ENCODE data around the genes APPBP2 and MED13.

DNA sequence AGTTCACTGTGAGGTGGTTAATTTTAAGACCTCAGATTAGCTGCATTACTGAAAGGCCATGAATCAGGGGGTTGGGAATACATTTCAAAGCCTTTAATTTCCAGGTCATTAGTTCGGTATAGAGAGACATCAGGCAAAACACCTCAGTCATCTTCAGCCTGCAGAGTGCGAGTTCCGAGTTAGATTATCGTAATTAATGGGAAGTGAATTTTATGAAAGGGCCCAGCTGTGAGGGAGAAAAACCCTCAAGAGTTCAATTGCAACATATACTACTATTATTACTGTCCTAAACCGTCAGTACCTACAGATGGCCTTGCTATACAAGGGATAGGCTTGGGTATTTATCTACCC, 2.1 kb upstream of the USP32 start:
- PRO-cap: no peak
- RAMPAGE, long total RNA: no peak
- RRBS: no CpG with 5 or more reads among the region's 5 CpGs

- PRO-cap: no peak
- RAMPAGE, long total RNA: no peak
- RRBS: no CpG with 5 or more reads among the region's 6 CpGs
Measured at GRCh38 chr17:60487341-60487693, 38.7 kb downstream of the APPBP2 start.

- PRO-cap: bidirectional peak, plus-strand start at chr17:60526249, minus-strand start at chr17:60526220
- RAMPAGE, long total RNA: no peak
- RRBS: 1% methylated on average over 41 of the region's 73 CpGs
Measured at GRCh38 chr17:60525589-60526564, at the start of gene APPBP2. Gene APPBP2, minus strand, starts transcription at chr17:60526242.

- PRO-cap: no peak
- RAMPAGE, long total RNA: no peak
- RRBS: no CpG with 5 or more reads among the region's 9 CpGs
Measured at GRCh38 chr17:60599254-60599448, 842 bp upstream of the PPM1D start.

DNA sequence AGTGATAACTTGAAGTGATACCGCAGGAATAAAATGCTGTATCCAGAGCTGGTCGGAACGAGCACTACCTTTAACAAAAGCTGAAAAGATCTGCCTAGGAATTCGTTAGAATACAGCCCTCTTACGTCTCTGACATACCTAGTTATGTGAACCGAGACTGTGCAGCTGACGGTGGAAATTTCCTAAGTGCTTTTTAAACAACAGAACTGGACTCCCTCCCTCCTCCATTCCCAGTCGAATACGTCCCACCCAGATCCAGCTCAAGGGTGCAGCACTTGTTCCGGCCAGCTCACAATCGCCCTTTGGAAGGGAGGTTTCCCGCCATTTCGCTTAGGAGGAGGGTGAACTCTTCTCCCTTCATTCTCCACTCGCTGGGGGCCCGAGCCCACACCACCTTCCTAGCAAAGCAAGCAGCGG, 536 bp upstream of the PPM1D start:
- PRO-cap: no peak
- RAMPAGE, long total RNA: no peak
- RRBS: no CpG with 5 or more reads among the region's 16 CpGs

- PRO-cap: no peak
- RAMPAGE, long total RNA: no peak
- RRBS: no CpG with 5 or more reads among the region's 5 CpGs
Measured at GRCh38 chr17:61005422-61005718, 327.7 kb downstream of the BCAS3 start.

GRCh38 chr17:61139162-61139730, 260.4 kb upstream of the TBX2 start:
- PRO-cap: no peak
- RAMPAGE, long total RNA: no peak
- RRBS: no CpG with 5 or more reads among the region's 6 CpGs

DNA sequence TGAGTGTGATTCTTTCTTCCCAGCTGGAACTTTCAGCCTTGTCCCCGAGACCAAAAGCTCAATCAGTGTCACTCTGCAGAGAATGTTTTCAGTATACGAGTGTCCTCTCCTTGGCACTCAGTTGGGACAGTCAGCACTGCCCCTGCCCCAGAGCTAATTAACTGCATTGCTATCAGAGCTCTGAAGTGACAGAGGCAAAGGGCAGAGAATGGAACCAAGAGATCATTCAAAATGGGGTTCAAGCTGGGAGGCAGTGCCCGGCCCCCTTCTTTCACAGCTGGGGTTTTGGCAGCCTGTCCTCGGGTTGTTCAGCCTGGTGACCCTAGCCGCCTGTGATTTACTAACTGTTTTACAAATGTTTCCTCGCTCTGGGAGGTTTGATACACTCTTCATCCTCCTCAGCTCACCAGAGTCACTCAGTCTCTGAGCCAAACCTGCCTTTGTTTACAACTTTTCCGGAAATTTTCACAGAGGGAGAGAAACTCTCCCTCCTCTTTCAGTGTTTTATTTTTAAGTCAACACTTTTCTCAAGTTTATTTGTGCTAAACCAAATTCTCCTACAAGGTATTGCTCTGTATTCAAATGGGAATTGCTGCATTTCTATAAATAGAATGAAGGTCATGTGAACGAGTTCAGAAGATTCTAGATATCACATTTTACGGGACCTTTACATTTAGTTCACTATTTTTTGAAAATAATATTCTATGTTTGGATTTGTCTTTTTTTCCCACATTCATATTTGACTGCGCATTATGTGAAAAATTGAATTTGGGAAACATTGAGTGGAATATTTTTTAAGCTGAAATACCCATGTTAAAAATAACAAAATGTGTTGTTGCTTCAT, 195.7 kb upstream of the TBX2 start:
- PRO-cap: no peak
- RAMPAGE, long total RNA: no peak
- RRBS: no CpG with 5 or more reads among the region's 10 CpGs

- PRO-cap: no peak
- RAMPAGE, long total RNA: no peak
- RRBS: no CpG with 5 or more reads among the region's 2 CpGs
Measured at GRCh38 chr17:61239285-61239771, 160.3 kb upstream of the TBX2 start.

- PRO-cap: bidirectional peak, plus-strand start at chr17:61412584, minus-strand start at chr17:61412470
- RAMPAGE, long total RNA: no peak
- RRBS: 1% methylated on average over 60 of the region's 96 CpGs
Measured at GRCh38 chr17:61411712-61412763, 12.4 kb downstream of the TBX2 start.

- PRO-cap: no peak
- RAMPAGE, long total RNA: no peak
- RRBS: 3% methylated on average over 7 of the region's 38 CpGs
Measured at GRCh38 chr17:61416680-61417431, 17.2 kb downstream of the TBX2 start.

DNA sequence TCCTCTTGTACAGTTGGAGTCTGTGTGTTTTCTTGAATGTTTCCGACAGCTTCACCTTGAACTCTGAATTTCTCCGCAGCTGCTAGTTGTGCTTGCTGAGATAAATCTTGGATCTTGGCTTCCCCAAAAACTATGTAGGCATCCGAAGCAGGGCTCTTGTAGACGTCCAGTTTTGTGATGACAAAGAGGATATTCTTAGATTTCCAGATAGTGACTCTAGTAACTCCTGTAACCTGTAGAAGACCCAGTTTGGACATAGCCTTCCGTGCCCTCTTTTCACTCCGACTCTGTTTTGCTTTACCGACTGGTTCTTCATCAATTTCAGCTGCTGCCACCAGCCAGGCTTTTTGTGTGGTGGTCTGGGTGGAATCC, 346 bp downstream of the NACA2 start:
- PRO-cap: no peak
- RAMPAGE, long total RNA: no peak
- RRBS: no CpG with 5 or more reads among the region's 7 CpGs

GRCh38 chr17:61672846-61673523, 82.0 kb upstream of the NACA2 start:
- PRO-cap: no peak
- RAMPAGE, long total RNA: no peak
- RRBS: no CpG with 5 or more reads among the region's 10 CpGs

- PRO-cap: no peak
- RAMPAGE, long total RNA: no peak
- RRBS: no CpG with 5 or more reads among the region's 6 CpGs
Measured at GRCh38 chr17:61980518-61981008, 52.8 kb upstream of the INTS2 start.

GRCh38 chr17:62064778-62065834, at the start of gene MED13:
Gene MED13, minus strand, starts transcription at chr17:62065278.
- PRO-cap: bidirectional peak, plus-strand start at chr17:62065431, minus-strand start at chr17:62065254
- RAMPAGE, long total RNA: no peak
- RRBS: 1% methylated on average over 45 of the region's 102 CpGs

GRCh38 chr17:62140739-62141379, 75.8 kb upstream of the MED13 start:
- PRO-cap: no peak
- RAMPAGE, long total RNA: no peak
- RRBS: 55% methylated on average over 4 of the region's 25 CpGs

GRCh38 chr17:62477491-62477796, 1.2 kb upstream of the TLK2 start:
- PRO-cap: no peak
- RAMPAGE, long total RNA: no peak
- RRBS: no CpG with 5 or more reads among the region's 5 CpGs

GRCh38 chr17:62477797-62478791, 531 bp upstream of the TLK2 start:
- PRO-cap: bidirectional peak, plus-strand start at chr17:62478430, minus-strand start at chr17:62478426; bidirectional peak, plus-strand start at chr17:62478825, minus-strand start at chr17:62478564
- RAMPAGE, long total RNA: no peak
- RRBS: 1% methylated on average over 16 of the region's 111 CpGs

GRCh38 chr17:62602895-62603673, 24.4 kb upstream of the MRC2 start:
- PRO-cap: no peak
- RAMPAGE, long total RNA: no peak
- RRBS: no CpG with 5 or more reads among the region's 4 CpGs

- PRO-cap: no peak
- RAMPAGE, long total RNA: no peak
- RRBS: 81% methylated on average over 2 of the region's 22 CpGs
Measured at GRCh38 chr17:62671410-62672178, 44.1 kb downstream of the MRC2 start.